Diencephalon (tissue), 2 donors: ENCODE results near the gene OPN5.

DNA sequence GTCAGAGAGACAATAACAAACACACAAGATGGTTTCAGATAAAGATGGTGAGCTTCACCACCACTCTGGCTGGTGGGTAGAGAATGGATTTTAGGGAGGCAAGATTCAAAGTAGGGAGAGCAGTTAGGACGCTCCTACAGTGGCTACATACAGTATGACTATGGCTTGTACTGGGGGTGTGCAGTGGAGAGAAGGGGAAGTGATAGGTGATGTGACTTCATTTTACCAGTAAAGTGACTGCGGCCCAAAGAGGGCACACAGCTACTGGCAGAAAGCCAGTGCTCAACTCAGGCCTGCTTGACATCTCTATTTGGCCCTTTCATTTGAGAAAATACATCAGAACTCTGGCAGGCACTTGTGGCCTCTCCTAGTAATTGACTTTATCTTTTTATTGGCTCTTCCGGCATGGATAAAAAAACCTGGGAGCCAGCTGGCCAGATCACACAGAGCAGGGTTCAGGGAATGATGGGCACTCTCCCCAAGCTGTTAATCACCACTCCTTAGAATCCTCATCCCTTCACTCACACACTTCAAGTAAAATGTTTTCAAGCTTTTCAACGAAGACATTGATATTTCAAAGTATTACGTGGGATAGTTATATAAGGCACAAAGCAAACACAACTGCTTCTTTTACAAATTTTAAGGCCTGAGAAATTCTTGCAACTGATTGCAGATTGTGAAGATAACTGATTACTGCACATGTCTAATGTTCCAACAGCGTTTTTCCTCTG lies 73.7 kb downstream of the TNFRSF21 start:
- RAMPAGE, long total RNA, result no peak

- RAMPAGE, long total RNA, result no peak
These were observed 108.1 kb upstream of the ADGRF4 start for GRCh38 chr6:47590108-47590830.

DNA sequence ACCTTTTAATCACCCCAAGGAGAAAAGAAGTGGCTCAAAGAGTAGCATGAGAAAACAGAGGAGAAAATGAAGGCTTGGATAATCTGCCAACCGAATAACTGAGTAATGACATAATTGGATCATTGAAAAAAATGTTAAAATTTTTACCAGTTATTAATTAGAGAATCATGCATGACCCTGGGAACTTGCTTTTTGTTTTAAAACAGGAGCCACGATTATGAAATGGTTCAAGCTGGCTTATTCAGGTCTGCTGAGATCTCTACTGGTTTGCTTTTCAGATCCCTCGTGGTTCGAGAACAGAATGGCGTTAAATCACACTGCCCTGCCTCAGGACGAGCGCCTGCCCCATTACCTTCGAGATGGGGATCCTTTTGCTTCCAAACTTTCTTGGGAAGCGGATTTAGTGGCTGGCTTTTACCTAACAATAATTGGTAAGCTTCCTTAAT lies at the start of gene OPN5:
Gene OPN5 (plus strand): TSS at position 267 of the 446 bp plus-strand sequence.
- RAMPAGE, long total RNA, result no peak

- RAMPAGE, long total RNA, result no peak
These were observed 167.4 kb downstream of the MMUT start for GRCh38 chr6:49295701-49296029.

GRCh38 chr6:49461859-49462481 lies 1.1 kb downstream of the MMUT start:
- RAMPAGE, long total RNA, result no peak

DNA sequence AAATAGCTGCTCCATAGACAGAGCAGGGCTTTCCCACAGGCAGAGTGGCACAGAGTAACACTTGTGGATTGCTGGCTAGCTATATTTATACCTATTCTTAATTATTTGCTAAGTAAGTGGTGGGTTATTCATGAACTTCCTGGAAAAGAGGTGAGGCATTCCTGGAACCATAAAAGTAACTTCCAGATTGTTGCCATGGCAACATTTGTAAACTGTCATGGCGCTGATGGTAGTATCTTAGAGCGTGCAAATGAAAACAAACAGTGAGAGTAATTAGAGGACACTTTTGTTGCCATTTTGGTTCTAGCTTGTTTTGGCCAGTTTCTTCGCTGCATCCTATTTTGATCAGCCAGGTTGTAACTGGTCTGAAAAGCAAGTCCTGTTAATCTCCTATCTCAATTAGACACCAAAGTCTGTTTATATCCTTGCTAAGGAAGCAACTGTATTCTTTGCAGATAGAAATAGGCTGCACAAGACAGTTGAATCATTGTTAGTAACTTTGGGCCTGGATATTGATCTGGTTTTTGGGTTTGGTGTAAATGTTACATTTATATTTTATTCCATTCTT lies 23.9 kb downstream of the DEFB114 start:
- RAMPAGE, long total RNA, result no peak

DNA sequence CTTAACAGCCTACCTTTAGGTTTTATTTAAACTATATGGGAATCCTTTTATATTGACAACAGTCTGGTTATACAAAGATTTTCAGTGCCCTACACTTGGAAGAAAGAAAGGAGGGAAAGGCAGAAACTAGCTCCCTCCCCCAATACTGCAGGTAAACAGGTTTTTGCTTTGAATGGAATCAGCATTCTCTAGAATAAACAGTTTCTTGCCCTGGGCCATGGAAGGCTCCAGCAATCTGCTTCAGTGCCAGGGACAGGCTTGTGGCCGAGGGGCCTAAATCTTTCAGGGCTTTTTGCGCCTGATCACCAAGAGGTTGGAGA lies 23.7 kb downstream of the TFAP2B start:
- RAMPAGE, long total RNA, result no peak

DNA sequence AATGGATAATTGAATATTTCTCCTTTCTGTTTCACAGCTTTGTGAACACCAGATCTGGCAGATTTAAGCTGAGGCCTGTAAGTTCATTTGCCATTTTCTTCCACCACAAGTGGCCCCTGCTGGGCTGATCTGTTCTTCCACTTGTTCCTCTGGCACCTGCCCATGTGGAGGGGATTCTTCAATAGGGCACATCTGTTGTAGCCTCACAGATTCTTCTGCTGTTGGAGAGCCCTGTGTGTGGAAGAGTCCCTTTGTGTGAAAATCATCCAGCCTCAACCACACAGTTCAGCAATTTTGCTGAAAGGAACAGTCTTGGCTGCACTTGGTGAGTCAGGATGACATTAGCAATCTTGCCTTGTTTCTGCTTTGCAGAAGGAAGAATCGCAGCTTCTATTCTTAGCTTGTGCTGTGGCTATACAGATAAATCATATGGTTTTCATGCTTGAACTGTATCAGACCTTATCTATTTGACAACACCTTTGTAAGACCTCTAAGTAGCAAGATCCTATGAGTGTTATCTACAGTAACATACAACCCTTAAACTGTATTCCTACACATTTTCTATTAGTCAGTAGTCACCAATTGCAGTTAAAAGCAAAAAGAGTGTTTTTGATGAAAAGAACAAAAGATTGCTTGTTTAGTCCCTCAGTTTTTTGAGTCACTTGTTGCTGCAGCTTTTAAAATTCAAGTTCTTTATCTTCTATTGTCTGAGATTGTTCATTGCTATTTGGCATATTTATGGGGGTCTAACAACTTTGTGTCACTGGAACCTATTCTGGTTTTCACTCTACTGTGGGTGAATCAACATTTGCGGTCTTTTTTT lies 231.4 kb downstream of the TFAP2B start:
- RAMPAGE, long total RNA, result no peak

GRCh38 chr6:51737543-51737990 lies 349.8 kb downstream of the PKHD1 start:
- RAMPAGE, long total RNA, result no peak

DNA sequence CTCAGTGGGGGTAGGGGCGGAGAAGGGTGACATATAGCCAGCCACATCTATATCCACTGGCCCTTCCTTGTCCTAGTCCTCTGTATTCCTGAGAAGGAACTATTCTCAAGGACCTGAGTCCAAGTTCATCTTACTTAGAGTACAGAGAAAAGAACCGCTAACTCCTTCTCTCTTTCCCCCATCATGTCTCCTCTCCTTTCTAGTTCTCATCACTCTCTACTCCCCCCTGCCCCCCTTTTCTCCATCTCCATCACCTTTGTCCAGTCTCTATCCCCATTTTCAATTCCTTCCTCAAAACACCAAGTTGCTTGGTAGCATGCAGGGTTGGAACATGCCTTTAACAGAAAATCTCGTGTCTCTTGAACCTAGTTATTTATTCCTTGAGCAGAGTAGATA lies 729 bp upstream of the IL17A start:
- RAMPAGE, long total RNA, result no peak

GRCh38 chr6:52267770-52268286 lies 16.7 kb downstream of the MCM3 start:
- RAMPAGE, long total RNA, result no peak

- RAMPAGE, long total RNA, result no peak
These were observed 1.1 kb upstream of the MCM3 start for GRCh38 chr6:52285726-52285925.

DNA sequence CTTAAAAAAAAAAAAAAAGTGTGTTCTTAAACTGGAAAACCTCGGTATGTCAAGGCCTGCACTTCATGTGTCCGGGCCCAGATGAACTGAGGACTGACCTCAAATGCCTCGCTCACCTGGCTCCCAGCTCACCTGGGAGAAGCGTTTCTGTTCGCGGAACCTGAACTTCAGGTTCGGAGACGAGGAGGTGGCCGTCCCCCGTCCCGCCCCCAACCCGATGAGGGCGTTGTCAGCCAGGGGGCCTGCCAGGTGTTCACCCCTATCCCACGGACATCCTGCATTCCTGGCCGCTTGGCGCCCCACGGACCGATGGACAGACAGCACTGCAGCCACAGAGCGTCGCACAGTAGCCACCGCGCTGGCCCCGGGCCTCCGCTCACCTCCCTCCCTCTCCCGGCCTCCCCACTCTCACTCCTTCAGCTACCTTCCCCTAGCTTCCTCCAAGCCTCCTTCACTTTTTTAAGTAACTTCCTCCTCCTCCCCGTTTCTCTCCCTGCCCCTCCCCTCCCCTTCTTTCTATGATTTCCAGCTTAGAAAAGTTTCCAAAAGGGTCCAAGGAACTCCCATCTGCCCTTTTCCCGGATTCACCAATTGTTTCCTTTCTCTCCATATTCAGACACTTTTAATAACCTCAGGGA lies 22.6 kb upstream of the MCM3 start:
- RAMPAGE, long total RNA, result no peak

DNA sequence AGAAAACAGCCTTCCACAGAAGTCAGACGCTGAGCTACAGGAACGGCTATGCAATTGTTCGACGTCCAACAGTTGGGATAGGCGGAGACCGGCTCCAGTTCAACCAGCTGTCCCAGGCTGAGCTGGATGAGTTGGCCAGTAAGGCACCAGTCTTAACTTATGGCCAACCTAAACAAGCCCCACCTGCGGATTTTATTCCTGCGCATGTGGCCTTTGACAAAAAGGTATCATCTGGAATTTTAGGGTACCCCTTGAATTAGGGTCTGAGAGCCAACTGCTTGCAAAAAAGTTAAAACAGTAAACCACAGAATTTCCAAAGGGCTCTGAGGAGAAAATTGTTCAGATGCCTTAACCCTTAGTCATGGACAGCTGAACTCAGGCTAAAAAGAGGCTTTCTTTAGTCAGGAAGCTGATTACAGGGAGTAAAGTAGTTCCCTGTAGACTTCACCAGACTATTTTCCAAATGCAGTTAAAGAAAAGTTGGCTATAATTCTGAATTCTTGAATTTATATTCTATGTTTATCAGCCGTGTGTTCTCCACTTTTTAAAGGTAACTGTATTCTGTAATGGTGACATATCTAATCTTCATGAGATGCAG lies 3.9 kb downstream of the EFHC1 start:
- RAMPAGE, long total RNA, result no peak

DNA sequence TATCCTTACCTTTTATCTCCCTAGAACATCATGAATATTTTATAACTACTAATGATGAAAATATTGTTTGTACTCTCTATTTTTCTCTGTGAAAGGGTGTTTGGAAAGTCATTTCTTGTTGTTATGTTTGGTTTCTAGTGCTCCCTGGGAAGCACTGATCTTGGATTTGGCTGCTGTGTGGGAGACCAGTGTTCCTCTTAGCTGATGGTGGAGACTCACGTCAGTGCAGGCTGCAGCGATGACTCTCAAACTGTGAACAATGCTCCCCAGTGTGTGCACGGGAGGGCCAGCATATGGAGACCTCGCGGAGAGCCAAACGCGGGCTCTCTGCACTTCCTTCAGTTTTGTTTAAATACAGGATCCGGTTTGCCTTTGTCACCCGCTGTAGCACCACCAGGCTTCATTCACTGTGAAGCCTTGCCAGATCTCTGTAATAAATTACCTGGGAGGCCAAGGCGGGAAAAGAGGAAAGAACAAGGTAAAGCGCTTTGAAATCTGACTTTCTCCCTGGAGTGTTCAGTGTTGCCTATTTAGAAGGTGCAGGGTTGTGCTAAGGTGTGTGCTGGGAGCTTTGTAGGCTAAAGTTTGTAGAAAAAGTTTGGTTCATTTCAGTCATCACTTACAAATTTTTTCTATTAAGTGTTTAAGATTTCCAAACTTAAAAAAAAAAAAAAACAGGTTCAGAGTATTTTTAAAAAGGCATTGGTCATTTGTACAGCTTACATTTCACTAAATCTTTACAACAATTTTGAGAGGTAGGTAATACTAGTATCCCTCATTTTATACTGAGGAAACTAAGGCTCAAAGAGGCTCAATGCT lies 30.7 kb upstream of the TMEM14A start:
- RAMPAGE, long total RNA, result no peak

- RAMPAGE, long total RNA, result no peak
These were observed 19.6 kb upstream of the TMEM14A start for GRCh38 chr6:52651349-52651603.

- RAMPAGE, long total RNA, result no peak
These were observed 4.9 kb downstream of the GSTA4 start for GRCh38 chr6:52990268-52990556.

GRCh38 chr6:52993389-52993882 lies 1.6 kb downstream of the GSTA4 start:
- RAMPAGE, long total RNA, result no peak

- RAMPAGE, long total RNA, result no peak
These were observed 8.0 kb downstream of the ELOVL5 start for GRCh38 chr6:53340854-53341118.

- RAMPAGE, long total RNA, result no peak
These were observed 12.9 kb upstream of the ELOVL5 start for GRCh38 chr6:53361416-53362235.